Vein endothelial cell (primary cell): ENCODE measurements around a stretch of chr4.

- CAGE, long polyA plus RNA = no peak
Observed at GRCh38 chr4:55118556-55118839, 6.9 kb downstream of the KDR start.

- CAGE, long polyA plus RNA = no peak
Observed at GRCh38 chr4:55121188-55121766, 4.1 kb downstream of the KDR start.

DNA sequence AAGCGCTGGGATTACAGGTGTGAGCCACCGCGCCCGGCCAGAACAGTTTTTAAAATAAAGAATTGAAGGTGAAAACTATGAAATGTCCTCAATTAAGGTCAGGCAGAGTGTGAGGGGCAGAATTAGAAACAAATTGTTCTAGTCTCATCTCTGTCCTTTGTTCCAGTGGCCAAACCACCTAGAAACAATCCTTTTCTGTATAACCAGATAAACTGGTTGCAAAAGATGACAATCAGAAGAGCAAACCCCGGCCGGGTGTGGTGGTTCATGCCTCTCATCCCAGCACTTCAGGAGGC, 14.9 kb downstream of the SRD5A3 start:
- CAGE, long polyA plus RNA = no peak

DNA sequence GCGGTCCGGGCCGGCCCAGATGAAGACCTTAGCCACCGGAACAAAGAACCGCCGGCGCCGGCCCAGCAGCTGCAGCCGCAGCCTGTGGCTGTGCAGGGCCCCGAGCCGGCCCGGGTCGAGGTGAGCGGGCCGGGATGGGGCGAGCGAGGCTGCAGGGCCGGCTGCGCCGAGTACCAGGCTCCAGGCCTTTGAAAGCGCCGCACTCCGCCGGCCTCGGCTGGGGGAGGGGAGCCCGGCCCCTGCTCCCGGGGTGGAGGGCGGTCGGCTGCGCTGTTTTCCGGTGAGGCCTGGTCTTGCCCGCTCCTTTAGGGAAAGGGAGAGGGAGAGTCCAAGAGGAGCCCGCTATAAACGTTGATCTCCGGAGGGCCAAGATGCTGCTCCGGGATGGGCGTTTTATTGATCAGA, 522 bp downstream of the TMEM165 start:
- CAGE, long polyA plus RNA = no peak

- CAGE, long polyA plus RNA = no peak
Observed at GRCh38 chr4:55433611-55434462, 38.1 kb downstream of the TMEM165 start.

- CAGE, long polyA plus RNA = no peak
Observed at GRCh38 chr4:55999311-55999754, 49.6 kb upstream of the CRACD start.

DNA sequence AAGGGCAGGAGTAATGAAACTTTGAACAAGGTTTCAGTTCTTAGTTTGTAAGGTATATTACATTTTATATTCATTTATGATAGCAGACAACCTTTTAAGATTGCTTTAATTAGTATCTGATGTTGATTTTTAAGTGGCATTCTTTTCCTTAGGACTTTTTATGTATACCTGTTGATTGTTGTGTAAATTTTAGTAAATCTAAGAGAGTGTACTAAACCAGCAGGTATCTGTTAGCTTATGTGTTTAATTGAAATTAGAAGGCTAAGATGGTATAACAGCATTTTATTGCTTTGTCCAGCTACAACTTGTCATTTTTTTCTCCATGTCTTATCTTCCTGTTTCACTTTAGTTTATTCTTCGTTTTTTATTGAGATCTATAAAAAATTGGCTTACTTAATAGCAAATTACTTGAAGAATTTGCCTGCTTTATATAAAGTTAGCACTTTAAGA, 24.5 kb downstream of the REST start:
- CAGE, long polyA plus RNA = no peak

GRCh38 chr4:56976655-56977366, 595 bp downstream of the NOA1 start:
- CAGE, long polyA plus RNA = no peak

- CAGE, long polyA plus RNA = no peak
Observed at GRCh38 chr4:60556851-60557050, 643.4 kb upstream of the ADGRL3 start.

- CAGE, long polyA plus RNA = no peak
Observed at GRCh38 chr4:65669119-65670187, 836 bp downstream of the EPHA5 start.

- CAGE, long polyA plus RNA = no peak
Observed at GRCh38 chr4:68373397-68373891, 23.6 kb upstream of the YTHDC1 start.

DNA sequence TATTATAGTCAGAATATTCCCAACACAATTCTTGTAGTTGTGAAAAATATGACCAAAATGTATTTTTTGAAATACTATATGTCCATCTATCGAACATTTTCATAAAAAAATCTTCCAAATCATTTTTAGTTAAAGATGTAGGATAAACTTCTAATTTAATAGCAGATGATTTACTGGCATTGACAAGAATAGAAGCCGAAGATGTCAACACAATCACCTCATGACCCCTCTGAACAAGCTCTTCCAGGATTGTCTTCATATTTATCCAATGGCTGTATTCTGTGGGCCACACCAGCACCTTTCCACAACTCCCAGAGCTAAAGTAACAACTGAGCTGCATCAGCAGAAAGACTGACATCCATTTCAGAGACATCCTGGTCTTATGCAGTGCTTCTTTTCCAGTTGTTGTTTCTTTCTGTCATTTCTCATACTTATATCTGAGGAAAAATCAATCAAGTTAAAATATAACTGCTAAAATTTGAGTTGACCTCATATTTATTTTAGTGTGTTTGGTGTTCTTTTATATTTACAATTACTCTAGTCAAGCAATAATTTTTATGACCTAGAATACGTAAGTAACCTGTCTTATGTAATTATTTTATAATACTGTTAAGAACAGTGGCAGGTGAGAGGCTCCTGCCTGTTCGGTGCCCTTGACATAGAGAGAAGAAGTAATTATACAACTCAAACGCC, 7.9 kb downstream of the UGT2B17 start:
- CAGE, long polyA plus RNA = no peak

- CAGE, long polyA plus RNA = no peak
Observed at GRCh38 chr4:68569448-68569971, 6.6 kb downstream of the UGT2B17 start.

- CAGE, long polyA plus RNA = no peak
Observed at GRCh38 chr4:68732930-68733540, 62.6 kb upstream of the UGT2B15 start.

DNA sequence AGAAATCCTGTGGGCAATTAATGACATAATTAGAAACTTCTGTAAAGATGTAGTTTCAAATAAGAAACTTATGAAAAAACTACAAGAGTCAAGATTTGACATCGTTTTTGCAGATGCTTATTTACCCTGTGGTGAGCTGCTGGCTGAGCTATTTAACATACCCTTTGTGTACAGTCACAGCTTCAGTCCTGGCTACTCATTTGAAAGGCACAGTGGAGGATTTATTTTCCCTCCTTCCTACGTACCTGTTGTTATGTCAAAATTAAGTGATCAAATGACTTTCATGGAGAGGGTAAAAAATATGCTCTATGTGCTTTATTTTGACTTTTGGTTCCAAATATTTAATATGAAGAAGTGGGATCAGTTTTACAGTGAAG, 549 bp downstream of the UGT2B10 start:
- CAGE, long polyA plus RNA = no peak

- CAGE, long polyA plus RNA = no peak
Observed at GRCh38 chr4:68904717-68905393, 46.7 kb downstream of the UGT2A3 start.

- CAGE, long polyA plus RNA = no peak
Observed at GRCh38 chr4:69056903-69057195, 39.4 kb upstream of the UGT2B7 start.

- CAGE, long polyA plus RNA = no peak
Observed at GRCh38 chr4:69096894-69097202, 574 bp downstream of the UGT2B7 start.

DNA sequence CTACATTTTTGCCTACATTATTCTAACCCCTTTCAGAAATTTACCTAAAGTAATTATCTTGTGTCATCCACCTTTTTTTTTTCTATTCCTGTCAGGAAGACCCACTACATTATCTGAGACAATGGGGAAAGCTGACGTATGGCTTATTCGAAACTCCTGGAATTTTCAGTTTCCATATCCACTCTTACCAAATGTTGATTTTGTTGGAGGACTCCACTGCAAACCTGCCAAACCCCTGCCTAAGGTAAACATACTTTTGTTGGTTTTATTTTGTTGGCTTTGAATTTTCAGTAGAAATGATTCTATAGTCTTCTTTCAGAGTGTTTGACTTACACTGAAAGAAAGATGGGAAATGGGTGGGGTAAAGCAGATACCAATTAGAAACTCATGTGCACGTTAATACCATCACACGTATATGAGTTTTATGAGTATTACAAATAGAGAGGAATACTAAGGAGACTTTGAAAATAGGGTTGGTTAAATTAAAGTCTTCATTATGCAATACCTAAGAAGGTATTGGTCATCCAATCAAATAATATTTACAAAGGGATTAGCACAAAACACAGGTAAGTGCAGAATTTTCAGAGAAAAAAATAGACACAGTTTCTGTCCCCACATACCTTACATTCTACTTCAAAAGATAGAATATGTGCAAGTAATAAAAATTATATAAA, 2.3 kb downstream of the UGT2B7 start:
- CAGE, long polyA plus RNA = no peak

DNA sequence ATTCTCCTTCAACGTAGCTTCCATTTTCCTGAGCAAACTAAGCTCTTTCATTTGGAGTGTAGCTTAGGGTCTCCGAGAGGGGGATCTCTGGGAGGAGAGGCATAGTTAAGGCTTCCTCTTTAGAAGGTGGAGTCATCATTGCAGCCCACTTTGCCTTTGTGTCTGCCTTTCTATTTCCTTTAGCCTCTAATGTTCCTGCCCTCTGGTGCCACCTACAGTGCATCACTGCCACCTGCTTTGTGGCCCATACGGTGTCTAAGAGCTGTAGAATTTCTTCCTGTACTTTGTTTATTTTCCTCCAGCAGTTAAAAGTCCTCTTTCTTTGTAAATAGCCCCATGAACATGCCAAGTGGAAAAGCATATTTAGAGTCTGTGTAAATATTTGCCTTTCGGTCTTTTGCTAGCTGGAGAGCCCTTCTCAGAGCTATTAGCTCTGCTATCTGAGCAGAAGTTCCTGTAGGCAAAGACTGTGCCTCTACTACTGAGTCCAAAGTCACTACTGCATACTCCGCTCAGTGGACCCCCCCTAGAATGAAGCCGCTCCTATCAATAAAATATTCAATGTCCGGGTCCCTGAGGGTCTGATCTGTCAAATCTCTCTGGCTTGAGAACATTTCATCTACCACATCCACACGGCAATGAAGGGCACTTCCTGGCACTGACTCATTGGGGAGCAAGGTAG, 36.5 kb downstream of the SULT1E1 start:
- CAGE, long polyA plus RNA = no peak